Occipital lobe (tissue), 2 donors: ENCODE measurements around a stretch of chr10.

DNA sequence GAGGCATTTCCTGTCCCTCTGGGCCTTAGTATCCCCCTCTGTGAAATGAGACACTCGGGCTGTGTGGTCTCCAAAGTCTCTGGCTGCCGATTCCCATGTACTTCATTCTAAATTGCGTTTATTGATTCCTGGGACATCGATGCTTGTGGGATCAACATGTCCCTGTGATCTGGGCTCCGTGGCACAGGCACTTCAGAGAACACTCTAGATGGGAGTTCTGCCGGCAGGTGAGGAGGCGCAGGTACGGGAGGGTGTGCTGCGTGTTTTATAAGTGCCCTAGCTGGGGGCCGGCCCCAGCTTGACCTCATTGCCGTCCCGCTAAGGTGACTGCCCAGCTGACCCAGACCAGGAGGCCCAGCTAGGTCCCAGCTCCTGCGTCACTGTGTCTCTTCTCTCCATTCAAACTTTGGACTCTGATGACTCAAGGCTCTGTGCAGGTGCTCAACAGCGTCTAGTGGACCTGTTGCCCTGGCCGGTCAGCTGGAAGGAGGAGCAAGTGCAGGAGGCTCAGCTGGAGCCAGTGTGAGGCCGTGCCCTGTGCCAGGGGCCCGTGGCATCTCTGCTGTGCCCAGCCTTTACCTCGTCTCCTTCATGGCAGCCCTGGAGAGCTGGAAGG lies 14.3 kb downstream of the LHPP start:
- RAMPAGE, long total RNA = no peak

DNA sequence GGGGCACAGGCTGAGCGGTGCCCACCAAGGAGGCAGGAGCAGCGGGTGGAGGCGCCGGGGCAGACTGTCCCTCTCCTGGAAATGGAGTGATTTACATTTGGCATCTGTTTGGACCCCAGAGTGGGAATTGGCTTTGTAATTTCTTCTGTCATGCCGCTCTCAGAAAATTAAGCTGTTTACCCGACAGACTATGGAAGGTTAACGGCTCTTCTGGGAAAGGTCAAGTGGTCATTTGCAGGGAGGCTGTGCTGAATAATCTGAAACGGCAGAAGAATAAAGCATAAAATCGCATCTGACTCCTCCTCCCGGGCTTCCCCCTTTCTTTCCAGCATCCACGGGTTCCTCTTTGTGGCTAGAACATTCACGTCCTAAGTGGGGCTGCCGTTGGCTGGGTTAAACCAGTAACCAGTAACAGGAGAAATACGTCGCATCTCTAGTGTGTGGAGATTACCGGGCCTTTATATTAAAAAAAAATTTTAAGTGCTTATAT lies 31.8 kb downstream of the LHPP start:
- RAMPAGE, long total RNA = no peak

- RAMPAGE, long total RNA = no peak
These were observed 122.0 kb downstream of the FAM53B start for GRCh38 chr10:124622258-124622558.

DNA sequence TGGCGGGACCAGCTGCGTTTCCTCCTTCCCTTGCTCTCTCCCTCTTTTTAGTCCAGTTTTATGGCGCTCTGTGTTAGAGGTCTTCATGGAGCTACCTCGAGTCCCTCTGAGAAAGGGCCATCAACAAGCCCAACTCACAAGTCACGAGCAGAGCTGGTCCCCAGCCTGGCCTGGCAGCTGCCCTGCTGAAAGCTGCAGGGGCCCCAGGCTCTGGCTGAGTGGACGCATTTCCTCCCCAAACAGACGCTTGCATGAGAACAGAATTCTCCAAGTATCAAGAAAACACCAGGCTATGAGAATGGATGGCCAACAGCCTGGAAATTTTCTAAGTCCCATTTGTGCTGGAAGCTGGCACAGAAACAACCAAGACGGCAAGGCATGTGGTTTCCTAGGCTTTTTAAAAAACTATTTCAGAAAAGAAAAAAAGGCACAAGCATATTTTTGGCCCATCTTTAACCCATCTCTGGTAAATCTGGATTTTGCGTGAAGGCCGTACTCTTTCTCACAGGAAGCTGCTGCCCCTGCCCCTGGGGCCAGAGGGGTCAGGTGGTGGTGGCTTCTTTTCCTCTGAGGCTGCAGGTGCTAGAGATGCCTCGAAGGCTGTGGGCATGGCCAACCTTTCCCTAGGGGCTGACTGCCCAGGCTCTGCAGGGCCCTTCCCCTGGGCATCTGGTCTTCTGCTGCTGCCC lies 114.7 kb downstream of the FAM53B start:
- RAMPAGE, long total RNA = no peak

DNA sequence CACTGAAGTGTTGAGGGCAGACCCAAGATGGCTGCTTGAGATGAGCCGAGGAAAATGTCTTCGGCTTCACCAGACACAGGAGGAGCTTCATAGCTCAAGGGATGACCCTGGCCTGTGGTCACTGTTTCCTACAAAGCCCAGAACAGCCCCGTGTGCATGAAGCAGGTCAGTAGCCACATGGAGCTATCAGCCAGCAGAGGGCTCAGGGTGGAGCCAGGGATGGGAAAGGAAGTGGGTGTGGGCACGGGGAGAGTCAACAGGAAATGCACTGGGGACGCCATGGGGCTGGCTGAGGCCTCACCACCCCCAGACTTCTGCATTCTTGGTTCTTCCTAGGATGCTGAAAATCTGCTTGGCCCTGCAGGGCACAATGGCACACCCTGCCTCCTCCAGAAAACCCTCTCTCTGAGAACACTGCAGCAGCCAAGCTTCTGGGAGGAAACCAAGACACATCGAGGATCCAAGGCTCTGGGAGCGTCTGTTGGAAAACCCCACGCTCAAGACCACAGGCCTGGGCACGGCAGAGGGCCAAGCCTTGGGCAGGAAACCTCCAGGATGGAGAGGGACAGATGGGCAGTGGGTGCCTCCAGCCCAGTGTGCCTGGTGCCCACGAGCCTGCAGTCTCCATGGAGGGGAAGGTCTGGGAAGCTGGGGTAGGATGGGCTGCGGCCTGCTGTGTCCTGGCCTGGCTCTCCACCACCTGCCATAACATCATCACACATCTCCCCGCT lies 96.3 kb downstream of the FAM53B start:
- RAMPAGE, long total RNA = no peak

DNA sequence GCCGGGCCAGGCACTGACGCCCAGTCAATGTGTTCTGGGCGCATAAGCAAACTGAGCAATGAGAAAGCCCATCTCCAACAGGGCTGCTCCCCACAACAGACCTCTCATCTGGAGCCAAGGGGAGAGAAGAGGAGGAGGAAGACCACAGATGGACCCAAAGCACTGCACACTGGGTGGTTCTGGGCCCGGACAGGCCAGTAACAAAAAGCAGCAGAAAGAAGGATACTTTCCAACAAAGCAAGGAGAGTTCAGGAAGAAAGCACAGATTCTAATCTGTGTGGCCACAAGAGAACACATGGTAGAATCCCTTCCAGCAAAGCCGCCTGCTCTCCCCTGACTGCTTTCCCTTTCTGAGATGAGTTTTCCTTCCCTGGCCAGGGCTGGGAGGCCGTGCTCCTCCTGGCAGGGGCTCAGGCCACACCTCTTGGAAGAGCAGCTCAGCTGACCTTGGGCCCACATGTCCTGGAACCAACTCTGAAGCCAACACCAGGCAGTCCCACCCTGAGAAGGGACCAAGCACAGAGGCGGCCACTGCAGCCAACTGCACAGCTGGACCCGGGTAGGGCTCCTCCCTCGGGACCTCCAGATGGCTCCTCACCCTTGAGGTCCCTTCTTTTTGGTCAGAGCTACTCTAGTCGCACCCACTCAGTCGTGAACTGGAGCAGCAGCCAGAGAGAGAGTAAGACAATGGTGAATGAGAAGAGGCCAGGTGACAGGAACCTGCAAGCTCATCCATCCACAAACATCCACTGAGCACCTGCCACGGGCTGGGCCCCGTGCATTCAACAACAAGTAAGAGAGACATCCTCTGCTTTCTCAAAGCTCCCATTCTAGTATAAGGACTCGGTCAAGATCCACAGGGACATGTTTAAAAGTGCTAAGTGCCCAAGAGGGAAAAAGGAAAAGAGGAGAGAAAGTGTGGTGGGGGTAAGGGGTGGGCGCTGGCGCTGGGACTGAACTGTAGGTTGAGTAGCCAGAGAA lies 40.3 kb downstream of the FAM53B start:
- RAMPAGE, long total RNA = no peak

GRCh38 chr10:124705031-124705863 lies 38.9 kb downstream of the FAM53B start:
- RAMPAGE, long total RNA = no peak

- RAMPAGE, long total RNA = no peak
These were observed 19.9 kb downstream of the FAM53B start for GRCh38 chr10:124724288-124724568.

GRCh38 chr10:124739502-124739968 lies 4.6 kb downstream of the FAM53B start:
- RAMPAGE, long total RNA = no peak

- RAMPAGE, long total RNA = no peak
These were observed 36.1 kb downstream of the CTBP2 start for GRCh38 chr10:124991860-124992059.

DNA sequence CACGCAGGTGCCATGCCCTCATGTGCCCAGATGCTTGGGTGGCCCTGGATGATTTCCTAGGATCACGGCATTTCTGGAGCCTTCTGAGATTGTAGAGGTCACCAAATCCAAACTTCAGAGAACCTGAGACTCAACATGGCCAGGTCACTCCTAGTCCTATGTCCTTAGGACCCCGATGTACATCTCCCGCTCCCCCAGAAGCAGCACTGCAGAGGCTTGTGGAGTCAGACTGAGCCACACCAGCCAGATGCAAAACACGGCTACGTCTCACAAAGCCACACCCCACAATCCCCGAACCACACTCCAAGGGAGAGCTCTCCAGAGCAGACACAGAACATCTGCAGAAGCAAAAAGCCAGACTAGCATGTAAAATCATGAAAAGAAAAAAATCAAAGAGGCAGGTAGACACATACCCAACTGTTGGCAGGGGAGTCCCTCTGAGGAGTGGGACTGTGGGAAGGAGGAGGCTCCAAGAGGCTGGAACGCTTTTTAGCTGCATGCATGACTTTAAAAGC lies 27.5 kb upstream of the CTBP2 start:
- RAMPAGE, long total RNA = no peak

- RAMPAGE, long total RNA = no peak
These were observed 36.5 kb upstream of the CTBP2 start for GRCh38 chr10:125064285-125064878.

DNA sequence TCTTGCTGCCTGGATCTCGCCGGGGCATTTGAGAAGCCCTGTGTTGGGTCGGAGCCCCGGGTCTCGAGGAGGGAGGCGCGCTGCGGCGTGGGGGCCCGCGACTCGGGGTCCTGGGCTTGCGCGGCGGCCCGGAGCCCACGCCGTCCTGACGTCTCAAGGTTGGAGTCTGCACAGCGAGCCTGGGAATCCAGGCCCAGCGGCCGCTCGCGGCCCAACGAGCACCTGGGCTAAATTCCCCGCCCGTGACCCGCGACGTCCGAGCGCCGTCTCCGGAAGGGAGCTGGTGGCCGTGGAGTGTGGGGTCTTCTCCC lies 133.8 kb upstream of the CTBP2 start:
- RAMPAGE, long total RNA = no peak

DNA sequence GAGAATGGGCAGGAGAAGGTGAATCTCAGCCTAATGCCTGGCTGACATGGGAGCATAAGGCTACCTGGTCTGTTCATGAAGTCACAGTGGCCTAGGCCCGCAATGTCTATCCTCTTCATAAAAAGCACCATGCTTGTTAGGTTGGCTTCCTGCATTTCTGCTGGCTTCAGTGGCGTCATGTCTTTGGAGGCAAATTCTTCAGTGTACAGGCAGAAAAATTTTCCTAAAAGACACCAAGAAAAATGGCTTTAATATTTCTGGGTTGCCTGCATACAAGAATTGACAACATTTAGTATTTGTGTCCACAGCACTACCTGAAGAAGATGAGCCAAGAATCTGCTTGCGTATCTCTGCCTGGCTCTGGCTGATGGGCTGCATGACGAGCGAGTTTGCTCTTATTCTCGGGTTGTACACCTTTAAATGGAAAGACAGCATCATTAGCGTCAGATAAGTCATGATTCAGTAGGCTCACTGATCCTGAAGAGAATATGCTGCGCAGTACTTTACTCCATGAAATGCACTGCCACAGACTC lies 28.8 kb downstream of the DHX32 start:
- RAMPAGE, long total RNA = no peak

GRCh38 chr10:125895032-125896159 lies 968 bp upstream of the FANK1 start:
- RAMPAGE, long total RNA = no peak

GRCh38 chr10:125940417-125940825 lies 44.1 kb downstream of the FANK1 start:
- RAMPAGE, long total RNA = no peak

DNA sequence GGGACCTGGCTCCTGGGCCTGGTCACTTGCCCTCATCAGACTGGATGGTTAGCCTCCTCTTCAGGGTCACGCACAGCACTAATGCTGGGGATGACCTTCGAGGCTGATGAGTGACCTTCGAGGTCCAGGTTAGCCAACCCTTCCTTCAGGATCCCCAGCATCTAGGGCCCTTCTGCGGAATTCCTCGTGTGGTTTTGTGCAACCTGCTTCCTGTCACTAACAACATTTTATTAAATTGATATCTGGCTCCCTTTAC lies 229.7 kb downstream of the FANK1 start:
- RAMPAGE, long total RNA = no peak

- RAMPAGE, long total RNA = no peak
These were observed 216.6 kb downstream of the ADAM12 start for GRCh38 chr10:126171562-126172216.

DNA sequence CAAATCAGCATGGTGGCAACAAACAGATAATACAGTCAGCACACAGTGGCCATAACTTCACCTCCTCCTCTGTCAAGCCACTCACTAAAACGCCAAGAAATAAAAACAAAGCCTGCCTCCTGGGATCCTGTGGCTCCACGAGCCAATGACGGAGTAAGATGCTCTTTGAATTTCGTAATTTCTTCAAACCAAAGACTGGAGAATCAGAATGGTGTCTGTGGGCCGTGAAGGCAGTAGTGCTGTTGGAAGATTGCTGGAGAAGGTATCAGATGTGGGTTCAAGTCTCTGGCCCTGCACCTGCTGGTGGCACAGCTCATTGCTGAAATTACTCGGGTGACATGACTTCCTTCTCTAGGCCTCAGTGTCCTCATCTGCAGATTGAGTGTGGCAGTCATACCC lies 140.5 kb downstream of the ADAM12 start:
- RAMPAGE, long total RNA = no peak

- RAMPAGE, long total RNA = no peak
These were observed 115.7 kb downstream of the ADAM12 start for GRCh38 chr10:126272502-126273013.